Measurements from ENCODE around the gene KLHL41.

DNA sequence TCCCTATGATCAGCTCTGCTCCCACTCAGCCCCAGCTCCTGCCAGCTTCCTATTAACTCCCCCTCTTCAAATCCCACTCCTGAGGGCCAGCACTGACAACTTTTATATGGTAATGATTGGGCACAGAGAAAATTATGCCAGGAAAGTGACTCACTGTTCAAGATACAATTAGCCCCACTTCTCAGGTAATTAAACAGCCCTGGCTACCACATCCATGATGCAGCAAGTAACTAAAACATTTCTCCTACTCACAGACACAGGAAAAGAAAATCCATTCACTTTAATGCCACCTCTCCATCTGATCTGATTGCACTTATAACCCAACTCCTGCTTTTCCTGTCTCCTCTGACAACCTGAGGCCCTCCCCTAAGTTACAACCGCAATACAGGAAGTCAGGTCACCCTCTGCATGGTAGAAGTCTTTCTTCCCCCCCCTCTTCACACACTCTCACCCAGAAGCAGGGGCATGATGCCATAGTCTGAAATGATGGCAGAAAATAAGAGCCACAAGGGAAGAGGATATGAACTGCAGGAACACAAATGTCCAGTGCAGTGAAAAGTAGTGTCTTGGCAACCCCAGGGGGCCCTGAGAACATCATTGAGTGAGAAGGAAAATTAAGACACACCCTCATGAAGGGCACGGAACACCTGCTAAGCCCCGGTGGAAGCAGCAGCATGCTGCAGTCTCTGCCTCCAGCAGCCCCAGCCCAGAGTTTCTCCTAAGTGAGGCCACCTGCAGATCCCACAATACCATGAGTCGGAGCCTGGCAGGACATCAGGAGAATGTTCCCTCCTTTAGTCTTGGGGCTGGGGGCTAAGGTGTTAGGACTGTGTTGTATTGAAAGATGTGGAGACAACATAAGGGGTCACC lies 54.3 kb downstream of the STK39 start:
- PRO-cap: no peak
- RAMPAGE, long total RNA, 4 experiments: no peak in any of the 4 experiments

DNA sequence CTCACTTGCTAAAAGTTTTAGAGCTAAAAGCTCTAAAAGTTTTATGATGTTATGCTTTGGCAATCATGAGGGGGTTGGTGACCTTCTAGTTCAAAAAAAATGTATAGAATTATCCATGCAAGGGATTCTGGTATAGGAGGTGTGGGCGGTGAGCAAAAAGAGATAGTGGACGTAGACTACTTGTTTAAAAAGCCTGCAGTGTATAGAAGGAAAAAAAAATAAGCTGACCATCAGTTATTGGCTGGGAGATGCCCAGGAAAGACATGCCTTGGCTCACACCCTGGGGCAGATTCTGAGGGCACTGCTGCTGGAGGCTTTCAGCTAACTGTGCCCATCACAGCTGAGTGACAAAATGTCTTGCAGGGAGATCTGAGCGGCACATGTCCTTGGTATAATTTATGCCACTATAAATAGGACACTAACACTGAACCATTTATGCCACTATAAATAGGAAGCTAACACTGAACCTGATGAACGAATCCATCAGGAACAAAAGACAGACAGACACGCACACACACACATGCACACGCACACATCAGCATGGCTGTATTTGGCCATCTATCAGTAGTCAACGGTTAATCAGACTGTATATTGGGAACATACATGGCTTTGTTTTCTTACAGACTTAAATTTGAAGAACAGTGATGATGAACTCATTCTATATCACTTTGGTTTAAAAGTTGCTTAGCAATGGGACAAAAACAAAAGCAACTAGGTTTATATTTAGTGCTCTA lies 68.2 kb upstream of the NOSTRIN start:
- PRO-cap: no peak
- RAMPAGE, long total RNA, 4 experiments: no peak in any of the 4 experiments

DNA sequence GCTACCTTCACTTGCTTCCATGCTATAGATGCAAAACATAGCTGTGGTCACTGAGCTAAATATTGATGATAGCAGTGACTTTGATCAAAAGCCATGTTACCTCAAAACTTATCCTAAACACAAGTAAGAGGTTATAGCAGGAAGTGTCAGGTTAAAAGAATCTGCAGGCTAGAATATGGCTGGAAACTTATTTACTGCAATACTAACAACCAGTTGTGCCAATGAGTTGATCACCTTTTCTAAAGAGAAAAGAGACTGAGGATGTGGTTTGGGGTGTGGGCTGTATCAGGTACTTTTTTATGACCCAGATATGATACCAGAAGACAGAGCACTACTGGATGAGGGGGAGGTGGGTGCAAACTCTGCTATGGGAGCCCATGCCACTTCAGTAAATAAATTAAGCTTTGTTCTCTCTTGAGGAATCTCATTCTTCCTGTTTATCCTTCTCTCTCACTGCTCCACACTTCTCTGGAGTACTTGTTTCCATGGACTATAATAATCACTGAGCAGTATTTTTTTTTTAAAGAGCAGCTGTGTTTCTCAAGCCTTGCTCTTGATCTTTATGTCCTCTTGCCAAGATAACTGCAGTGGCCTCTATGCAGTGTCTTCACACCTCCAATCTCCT lies 51.3 kb upstream of the NOSTRIN start:
- PRO-cap: no peak
- RAMPAGE, long total RNA, 4 experiments: no peak in any of the 4 experiments

GRCh38 chr2:168802903-168803764 lies 697 bp downstream of the NOSTRIN start:
- PRO-cap: unidirectional peak, minus-strand start at chr2:168803173
- RAMPAGE, long total RNA, 4 experiments: no peak in any of the 4 experiments

DNA sequence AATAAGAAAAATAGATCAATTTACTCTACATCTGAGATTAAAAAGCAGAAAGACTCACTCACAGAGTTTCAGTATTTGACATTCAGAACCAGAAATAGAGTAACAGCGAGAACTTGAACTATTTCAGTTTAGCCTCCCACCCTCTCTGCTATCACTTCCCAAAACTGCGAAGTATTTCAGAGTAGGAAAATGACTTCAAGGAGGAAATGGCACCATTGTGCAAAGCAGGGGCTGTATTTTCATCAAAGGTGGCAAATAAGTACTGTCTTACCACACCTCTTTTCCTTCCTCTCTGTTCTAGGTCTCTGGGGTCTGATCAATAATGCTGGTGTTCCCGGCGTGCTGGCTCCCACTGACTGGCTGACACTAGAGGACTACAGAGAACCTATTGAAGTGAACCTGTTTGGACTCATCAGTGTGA lies 13.7 kb downstream of the DHRS9 start:
- PRO-cap: no peak
- RAMPAGE, long total RNA, 4 experiments: no peak in any of the 4 experiments

DNA sequence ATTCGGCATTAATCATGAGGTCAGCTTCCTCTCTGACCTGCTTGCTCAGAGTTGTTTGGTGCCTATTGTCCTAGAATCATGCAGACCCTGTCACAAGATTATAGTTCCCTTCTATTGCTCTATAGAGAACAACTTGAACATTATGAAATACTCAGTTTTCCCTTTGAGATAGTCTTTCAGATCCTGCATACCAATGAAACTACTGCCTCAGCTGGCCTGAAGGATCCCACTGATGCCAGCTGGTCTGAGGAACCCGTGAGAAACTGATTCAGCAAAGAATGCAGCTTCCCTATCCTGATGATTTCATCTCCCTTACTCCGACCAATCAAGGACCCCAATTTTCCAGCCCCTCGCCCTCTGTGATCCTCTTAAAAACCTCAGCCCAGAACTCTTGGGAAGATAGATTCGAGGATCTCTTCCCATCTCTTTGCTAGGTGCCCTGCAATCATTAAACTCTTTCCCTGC lies 868 bp upstream of the BBS5 start:
- PRO-cap: no peak
- RAMPAGE, long total RNA, 4 experiments: no peak in any of the 4 experiments

GRCh38 chr2:169509407-169510466 lies at the start of gene KLHL41:
Gene KLHL41, plus strand, starts transcription at chr2:169509702.
- PRO-cap: no peak
- RAMPAGE, long total RNA, 4 experiments: no peak in any of the 4 experiments

DNA sequence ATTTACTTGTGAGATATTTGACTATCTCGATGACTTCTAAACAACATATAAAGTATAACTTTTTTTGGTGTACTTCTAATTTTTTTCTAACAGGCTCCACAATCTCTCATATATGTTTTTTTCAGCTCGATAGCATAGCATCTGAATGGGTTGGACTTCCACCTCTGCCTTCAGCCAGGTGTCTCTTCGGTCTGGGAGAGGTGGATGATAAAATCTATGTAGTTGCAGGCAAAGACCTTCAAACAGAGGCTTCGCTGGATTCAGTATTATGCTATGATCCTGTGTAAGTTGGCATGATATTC lies 4.9 kb downstream of the KLHL41 start:
- PRO-cap: no peak
- RAMPAGE, long total RNA, 4 experiments: no peak in any of the 4 experiments

DNA sequence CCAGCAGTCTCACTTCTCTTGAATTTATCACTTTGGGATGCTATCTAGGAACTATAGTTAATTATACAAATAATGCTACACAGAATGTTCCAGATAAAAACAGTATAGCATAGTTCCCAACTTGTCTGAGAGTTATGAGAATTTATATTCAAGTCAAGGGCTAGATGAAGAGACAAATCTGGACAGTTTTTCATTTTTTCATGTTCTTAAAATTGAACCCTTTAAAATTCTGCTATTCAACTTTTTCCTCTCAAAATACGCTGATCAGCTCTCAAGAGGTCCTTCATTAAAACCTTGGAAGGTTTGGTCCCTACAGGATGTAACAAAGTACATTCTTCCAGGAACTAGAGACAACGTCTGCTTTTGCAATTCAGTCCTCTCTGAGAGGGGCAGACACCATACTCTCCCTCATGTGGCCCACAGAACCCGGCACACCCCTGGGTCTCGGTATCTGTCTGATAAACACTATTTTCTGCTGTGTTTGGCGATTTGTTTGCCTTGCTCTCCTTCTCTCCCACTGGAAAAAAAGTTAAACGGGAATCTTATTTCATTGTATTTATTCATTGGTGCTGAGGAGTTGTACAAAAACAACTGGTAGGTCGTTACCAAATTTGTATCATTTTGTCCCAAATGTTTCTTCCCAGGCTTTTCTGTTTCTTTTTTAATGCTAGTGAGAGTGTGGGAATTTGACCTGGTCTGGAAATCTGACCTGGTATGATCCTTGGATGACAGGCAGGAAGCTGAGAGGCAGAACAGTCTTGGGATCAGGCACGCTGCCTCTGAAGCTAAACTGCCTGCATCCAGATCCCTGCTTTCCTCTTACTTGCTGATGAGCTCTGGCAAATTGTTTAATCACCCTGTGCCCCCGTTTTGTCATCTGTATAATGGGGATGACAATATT lies 2.9 kb downstream of the KLHL23 start:
- PRO-cap: bidirectional peak, plus-strand start at position 750 of the sequence, minus-strand start at position 519 of the sequence
- RAMPAGE, long total RNA, 4 experiments: no peak in any of the 4 experiments

DNA sequence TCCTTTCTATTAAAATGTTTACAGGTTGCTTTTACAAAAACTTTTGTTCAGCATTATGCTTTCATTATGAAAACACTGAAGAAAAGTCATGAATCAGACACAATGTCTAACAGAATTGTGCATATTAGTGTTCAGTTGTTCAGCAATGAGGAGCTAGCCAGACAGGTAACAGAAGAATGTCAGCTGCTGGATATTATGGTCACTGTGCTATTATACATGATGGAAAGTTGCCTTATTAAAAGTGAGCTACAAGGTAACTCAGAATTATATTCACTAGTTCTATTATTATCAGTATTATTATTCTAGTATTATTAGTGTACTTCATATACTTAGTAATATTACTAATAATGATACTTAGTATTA lies 69.2 kb downstream of the UBR3 start:
- PRO-cap: no peak
- RAMPAGE, long total RNA, 4 experiments: no peak in any of the 4 experiments

DNA sequence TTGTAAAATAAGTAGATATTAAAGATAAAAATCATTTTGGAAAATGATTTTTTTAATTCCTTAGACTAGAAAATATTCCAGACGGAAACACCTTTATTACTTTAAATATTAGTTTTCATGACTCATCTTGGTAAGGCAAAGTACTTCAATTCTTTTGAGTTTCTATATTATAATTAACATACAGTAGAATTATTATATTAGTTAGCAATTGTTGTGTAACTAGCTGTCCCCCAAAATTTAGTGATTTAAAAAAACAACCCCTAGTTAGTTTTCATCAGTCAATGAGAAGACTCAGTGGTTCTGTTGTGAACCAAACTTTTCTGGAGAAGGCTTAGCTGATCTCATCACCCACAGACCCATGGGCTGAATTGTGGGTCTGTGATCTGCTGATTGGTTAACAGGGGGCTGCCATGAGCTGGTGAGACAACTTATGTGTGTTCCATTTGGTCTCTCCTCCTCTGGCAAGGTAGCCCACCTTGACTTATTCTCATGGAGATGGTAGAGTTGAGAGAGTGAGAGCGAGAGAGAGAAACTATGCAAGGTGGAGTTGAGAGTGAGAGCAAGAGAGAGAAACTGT lies 155.4 kb downstream of the UBR3 start:
- PRO-cap: no peak
- RAMPAGE, long total RNA, 4 experiments: no peak in any of the 4 experiments

DNA sequence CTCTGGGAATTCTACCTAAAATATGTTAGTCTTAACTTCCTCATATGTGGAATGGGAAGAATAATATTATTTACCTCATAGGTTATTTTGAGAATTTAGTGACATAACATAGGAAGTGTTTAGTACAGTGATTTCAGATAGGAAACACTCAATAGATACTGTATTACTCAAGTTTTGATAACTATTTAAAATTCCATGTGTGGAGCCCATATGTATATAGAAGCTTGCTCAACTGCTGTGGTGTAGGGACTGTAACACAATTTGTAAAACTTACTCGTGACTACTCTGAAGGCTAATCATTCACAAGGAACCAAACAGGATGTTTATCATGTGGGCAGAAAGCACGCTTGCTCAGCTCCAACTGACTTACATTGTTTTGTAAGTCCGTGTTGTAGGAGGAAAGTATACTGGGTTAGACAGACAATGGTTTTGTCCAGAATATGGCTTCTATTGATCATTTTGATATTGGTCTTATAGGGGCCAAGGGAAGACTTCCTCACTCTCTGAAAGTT lies 259.6 kb upstream of the SP5 start:
- PRO-cap: no peak
- RAMPAGE, long total RNA, 4 experiments: no peak in any of the 4 experiments

- PRO-cap: no peak
- RAMPAGE, long total RNA, 4 experiments: no peak in any of the 4 experiments
These were observed 3.3 kb upstream of the SP5 start for GRCh38 chr2:170711542-170712556.

DNA sequence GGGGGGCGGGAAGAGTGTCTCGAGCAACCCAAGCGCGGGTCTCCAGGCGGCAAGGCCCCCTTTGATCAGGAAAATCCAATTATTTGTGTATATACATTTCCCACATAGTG lies 306 bp upstream of the SP5 start:
- PRO-cap: no peak
- RAMPAGE, long total RNA, 4 experiments: no peak in any of the 4 experiments

GRCh38 chr2:170770614-170771816 lies 837 bp downstream of the ERICH2 start:
- PRO-cap: bidirectional peak, plus-strand start at chr2:170771096, minus-strand start at chr2:170770766
- RAMPAGE, long total RNA, 4 experiments: start-site peak on the plus strand in 1 of 4 experiments, at chr2:170771037-170771073 at its widest, 39 reads per replicate

GRCh38 chr2:170984582-170985194 lies 55.6 kb downstream of the GORASP2 start:
- PRO-cap: no peak
- RAMPAGE, long total RNA, 4 experiments: no peak in any of the 4 experiments

- PRO-cap: no peak
- RAMPAGE, long total RNA, 4 experiments: no peak in any of the 4 experiments
These were observed 78.0 kb downstream of the TLK1 start for GRCh38 chr2:171082684-171083092.

GRCh38 chr2:171139711-171140234 lies 20.9 kb downstream of the TLK1 start:
- PRO-cap: no peak
- RAMPAGE, long total RNA, 4 experiments: no peak in any of the 4 experiments

- PRO-cap: no peak
- RAMPAGE, long total RNA, 4 experiments: no peak in any of the 4 experiments
These were observed 116.1 kb downstream of the METTL8 start for GRCh38 chr2:171317676-171318071.

DNA sequence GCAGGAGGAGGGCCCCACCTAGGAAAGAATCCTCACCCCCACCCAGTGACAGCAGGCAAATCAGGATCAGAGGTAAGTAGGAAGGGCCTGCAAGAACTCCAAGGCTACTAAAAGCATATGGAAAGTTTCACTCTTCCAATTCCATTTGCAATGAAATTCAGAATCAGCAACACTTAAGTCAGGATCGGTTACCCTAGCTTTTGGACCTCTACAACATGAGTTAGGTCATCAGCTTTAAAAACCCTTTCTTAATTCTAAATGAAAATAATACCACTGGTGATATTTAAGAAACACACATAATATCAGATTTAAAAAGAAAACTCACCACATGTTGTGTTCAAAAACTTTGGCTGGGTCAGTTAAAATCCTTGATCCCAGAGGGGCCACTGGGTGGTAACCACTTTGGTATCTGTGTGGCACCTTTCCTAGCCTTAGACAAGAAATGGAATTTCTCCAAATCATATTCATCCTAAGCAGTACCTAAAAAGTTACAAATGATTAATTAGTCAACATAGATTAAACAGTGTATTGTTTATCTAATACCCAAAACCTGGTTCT lies 42.0 kb downstream of the METTL8 start:
- PRO-cap: no peak
- RAMPAGE, long total RNA, 4 experiments: no peak in any of the 4 experiments